Urinary bladder (tissue), 3 donors: ENCODE measurements around a stretch of chr6.

GRCh38 chr6:15101174-15101396 lies 144.8 kb upstream of the JARID2 start:
- PRO-cap = unidirectional peak, minus-strand start at chr6:15101312
- RAMPAGE, long total RNA = no peak

- PRO-cap = no peak
- RAMPAGE, long total RNA = no peak
These were observed 42.0 kb downstream of the JARID2 start for GRCh38 chr6:15287695-15288489.

DNA sequence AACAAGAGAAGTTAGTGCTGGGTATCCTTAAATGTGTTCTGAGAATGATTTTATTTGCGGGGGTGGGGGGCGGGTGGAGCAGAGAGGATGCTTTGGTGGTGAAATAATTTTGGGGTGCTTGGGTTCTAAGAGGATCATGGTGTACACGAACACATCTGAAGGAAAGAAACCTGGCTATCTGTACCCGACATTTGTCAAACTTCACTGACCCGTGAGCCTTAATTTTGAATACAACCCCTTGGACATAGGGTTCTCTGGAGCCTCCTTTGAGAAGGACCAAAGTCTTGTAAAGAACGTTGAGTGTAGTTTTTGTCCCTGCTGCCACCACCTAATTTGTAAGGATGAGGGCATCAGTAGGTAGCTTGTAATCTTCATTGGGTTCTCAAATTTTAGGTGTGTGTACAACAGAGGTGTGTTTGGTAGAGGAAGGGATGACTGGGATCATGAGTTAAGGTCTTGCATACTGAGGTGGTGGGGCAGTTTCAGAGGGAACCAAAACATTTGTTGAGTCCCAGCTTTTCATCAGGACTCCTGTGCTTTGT lies 53.1 kb downstream of the JARID2 start:
- PRO-cap = no peak
- RAMPAGE, long total RNA = no peak

- PRO-cap = no peak
- RAMPAGE, long total RNA = no peak
These were observed 58.2 kb downstream of the JARID2 start for GRCh38 chr6:15303952-15304602.

DNA sequence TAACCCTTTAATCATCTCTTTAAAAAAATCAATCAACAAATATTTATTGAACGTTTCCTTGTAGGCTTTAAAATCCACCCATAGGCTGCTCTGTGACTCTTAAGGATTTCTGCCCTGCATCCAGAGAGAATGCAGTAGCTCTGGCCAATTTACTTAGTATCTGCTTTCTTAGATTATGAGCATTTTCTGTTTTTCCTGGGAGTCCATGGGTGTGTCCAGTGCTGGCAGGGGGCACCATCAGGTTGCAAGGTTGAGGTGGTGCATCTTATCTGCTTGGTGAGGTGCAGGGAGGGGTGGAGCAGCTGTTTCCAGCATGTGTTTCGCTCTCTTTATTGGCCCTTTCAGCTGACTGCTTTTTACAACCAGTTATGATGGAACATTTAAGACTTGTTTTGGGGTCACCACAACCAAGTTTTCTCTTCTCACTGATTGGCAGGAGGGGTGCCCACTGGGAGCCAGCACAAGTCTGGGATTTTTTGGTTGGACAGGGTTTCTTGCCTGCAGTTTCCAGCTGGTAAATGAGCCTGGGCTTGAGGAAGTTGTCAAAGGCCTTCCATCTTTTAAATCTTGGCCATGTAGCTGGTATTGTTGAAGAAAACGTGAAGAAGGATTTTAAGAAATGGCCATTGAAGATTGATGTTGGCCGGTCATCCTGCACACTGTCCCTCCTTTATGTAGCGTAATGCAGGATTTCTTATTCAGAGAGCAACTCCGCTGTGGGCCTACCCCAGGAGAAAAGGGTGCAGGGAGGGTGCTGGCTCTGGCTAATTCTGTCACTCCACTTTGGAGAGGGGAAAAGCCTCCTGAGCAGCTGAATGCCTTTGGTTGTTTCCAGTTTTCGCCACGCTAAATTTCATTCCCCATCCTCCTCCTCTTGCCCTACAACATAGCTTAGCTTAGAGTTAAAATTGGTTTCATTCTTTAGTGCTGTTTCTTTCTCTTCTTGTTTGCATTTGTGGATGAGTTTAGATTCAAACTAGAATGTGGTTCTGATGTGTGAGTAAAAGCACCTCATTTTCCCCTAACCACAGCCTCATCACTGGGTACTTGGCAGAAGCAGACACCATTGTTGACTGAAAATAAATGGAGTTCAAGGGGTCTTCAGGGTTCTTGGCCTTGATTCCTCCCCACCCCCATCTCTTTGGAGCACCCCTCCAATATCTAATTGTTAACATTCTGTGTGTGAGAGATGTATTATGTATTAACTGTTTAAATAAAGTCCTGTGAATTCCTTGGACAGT lies 59.2 kb downstream of the JARID2 start:
- PRO-cap = no peak
- RAMPAGE, long total RNA = no peak

DNA sequence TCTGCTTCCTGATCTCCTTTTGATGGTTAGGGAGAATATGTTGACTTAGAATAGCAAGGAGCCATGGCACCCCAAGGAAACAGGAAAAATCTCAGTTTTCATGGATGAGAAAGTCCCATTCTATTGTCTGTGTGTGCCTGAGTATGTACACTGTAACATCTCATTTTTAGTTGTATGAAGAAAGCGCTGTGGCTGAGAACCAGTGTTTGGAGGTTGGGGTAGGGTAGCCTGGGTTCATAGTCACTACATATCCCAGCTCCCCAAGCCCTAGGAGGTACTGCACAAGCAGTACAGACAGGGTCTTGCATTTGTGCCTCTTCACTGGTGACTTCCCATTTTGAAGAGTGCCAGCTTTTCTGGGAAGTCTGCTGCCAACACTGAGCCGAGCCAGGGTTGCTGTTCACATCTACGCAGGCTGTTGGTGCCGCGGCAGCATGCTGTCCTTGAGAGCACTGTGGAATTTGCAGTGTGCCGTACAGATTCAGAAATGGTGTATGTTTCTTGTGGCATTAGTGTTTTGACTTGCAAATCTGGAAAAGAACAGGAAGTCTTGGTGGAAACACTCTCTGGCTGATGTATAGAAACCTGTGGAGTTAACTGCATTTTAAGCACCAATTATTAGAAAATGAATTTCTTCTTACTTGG lies 67.4 kb downstream of the JARID2 start:
- PRO-cap = no peak
- RAMPAGE, long total RNA = no peak

- PRO-cap = no peak
- RAMPAGE, long total RNA = no peak
These were observed 125.4 kb downstream of the JARID2 start for GRCh38 chr6:15371288-15371743.

DNA sequence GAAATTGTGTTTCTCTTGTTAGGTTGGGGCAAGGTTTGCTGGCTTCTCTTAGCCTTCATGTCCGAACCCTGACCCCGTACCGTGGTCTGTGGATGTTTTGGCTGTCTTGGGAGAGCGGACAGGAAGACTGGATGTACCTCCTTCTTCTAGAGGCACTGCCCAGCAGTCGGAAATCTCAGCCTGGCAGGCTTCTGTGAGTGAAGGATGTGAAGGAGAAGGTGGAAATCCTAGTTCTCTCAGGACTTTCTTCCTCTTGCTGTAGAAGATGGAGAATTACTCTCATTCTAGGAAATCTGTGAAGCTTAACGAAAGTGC lies 125.8 kb downstream of the JARID2 start:
- PRO-cap = no peak
- RAMPAGE, long total RNA = no peak

DNA sequence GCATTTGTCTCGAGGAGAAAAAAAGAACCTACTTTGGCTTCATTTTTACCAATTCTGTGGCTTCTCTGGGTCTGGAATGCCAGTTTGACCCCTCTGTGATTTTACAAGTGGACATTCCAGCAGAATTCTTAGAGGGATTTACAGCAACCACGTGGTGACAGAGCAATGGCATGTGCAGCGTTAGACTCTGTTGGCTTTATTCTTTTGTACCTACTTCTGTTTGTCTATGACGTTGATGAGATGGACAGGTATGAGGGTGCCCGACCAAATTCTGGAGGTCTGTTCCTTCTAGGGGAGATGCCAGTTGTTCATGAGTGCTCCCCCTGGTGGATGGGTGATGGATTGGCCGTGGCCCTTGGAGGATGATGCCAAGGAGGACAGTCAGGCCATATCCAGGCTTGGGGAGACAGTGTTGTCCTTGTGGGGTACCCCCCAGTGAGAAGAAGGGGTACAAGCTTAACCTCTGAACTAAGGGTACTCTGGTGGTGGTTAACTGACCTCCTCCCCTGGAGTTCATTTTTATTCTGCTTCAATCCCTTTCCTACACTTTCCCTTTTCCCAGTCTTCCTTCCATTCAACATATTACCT lies 198.6 kb downstream of the DTNBP1 start:
- PRO-cap = no peak
- RAMPAGE, long total RNA = no peak

DNA sequence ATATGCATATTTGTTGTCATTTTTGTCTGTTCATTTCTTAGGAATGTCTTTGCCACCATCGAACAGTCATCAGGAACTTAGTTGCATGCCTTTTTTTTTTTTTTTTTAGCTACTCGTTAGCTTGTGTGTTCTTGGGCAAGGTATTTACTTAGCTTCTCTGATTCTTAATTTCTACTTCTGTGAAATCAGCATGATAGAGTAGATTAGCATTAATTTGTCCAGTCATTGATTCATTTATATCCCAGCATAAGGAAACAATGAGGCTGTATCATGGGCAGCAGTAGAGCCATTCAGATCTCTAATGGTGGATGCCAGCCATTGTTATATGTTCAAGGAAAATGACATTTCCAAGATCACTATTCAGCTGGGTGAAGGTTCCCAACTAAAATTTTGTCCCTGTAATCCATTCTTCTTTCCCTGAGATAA lies 188.4 kb downstream of the DTNBP1 start:
- PRO-cap = no peak
- RAMPAGE, long total RNA = no peak

- PRO-cap = no peak
- RAMPAGE, long total RNA = no peak
These were observed 224.6 kb upstream of the DTNBP1 start for GRCh38 chr6:15887268-15887893.

- PRO-cap = no peak
- RAMPAGE, long total RNA = no peak
These were observed 232.4 kb upstream of the DTNBP1 start for GRCh38 chr6:15895195-15895730.

DNA sequence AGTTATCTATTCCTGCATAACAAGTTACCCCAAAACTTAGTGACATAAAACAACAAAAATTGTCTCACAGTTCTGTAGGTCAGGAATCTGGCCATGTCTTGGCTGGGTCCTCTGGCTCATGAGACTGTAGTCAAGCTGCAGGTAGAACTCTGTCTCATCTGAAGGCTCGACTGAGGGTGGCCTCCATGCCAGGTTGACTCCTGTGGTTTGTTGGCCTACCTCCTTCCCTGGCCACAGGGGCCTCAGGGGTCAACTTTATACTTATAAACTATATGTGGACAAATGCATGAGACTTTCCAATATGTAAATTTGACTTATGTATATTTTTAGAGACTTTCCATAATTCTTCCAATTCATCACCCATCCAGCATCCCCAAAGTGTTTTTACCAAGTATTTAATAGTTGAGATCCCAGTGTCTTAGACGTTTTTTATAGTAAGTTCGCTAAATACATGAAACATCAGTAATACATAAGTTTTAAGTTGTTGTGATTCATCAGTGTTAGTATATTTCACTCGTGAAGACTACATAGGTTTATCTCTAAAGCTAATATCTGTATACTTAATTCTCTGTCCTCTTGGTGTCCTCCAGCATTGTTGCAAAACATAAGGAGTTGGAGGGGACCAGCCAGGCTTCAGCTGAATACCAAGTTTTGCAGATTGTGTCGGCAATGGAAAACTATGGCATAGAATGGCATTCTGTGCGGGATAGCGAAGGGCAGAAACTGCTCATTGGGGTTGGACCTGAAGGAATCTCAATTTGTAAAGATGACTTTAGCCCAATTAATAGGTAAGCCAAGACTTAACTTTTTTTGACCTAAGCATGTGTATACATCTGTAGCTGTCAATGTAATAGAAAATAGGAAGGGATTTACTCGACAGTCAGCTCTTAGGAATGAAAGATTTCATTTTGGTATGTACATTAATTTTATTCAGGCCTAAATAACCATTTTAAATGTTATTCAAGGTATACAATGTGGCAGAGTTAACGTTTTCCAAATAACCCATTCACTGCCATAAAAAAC lies 13.9 kb downstream of the MYLIP start:
- PRO-cap = no peak
- RAMPAGE, long total RNA = no peak

DNA sequence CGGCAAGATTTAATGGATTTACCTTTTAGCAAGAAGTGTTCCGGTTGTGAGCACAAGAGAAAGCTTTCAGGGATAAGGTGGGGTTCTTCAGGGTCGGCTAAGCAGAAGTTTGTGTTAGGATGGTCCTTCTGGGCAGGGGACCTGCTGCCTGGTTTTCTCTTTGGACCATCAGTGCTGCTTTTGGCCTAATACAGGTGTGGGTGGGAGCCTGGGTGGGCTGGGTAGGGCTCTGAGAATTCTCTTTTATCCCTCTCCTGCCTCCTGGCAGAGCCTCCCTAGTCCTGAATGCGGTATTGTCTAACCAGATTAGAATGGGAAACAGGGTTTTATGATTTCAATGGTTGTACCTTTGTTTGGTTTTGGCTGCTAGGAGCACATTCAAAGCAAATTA lies 11.4 kb downstream of the GMPR start:
- PRO-cap = no peak
- RAMPAGE, long total RNA = no peak

GRCh38 chr6:16305795-16306225 lies 67.4 kb downstream of the GMPR start:
- PRO-cap = no peak
- RAMPAGE, long total RNA = no peak

DNA sequence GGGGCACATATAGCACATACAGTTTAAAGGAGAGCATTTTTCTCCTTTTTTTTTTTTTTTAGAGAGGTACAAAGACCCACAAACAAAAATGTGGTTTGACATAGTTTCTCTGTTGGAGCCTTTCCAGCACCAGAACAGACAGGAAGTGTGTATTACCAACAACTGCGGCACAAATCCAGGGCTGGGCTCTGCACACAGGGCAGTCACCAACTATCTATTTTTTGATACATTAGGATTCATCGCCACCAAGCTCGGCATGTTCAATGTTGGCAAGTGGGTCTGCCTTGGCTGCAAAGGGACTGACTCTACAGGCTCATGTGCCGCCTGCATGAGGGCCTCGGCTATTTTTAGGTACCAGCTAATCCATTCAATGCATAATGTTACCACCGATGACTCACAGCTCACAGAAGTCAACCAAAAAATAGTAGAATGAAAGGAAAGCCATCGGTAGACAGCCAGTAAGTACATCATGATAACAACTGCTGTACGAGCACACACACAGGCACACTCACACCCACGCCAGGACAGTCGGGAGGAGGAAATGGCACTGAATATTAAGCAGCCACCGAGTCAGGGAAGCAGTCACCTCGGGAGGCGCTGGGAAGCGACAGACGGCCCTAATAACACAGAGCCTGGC lies 81.5 kb downstream of the GMPR start:
- PRO-cap = bidirectional peak, plus-strand start at position 581 of the sequence, minus-strand start at position 301 of the sequence
- RAMPAGE, long total RNA = no peak

GRCh38 chr6:16416660-16417079 lies 178.3 kb downstream of the GMPR start:
- PRO-cap = no peak
- RAMPAGE, long total RNA = no peak

DNA sequence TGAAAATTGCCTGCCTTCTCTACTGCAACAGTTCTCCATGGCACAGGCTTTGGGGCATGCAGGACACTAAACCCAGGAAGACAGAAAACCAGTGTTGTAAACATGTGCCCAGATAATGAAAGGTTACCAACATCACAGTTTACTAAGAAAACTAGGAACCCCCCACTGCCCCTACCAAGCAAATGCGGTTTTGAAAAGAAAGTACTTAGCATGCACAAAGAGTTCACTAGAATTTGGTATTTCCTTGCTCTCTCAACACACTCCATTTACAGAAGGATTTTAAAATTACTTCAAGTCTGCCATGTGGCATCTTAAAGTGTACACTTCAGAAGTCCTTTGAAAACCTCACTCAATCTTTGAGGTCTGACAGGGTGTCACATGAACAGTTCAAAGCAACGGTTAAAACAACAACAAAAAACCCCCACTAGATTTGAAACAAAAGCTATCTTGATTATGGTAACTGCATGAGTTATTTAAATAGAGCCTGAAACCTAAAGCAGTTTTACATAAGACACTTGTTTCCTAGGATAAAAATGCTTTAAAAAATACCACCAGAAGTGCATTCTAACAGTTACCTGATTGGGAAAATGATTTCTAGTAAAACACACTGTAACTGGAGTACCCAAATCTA lies 245.1 kb downstream of the GMPR start:
- PRO-cap = no peak
- RAMPAGE, long total RNA = no peak

DNA sequence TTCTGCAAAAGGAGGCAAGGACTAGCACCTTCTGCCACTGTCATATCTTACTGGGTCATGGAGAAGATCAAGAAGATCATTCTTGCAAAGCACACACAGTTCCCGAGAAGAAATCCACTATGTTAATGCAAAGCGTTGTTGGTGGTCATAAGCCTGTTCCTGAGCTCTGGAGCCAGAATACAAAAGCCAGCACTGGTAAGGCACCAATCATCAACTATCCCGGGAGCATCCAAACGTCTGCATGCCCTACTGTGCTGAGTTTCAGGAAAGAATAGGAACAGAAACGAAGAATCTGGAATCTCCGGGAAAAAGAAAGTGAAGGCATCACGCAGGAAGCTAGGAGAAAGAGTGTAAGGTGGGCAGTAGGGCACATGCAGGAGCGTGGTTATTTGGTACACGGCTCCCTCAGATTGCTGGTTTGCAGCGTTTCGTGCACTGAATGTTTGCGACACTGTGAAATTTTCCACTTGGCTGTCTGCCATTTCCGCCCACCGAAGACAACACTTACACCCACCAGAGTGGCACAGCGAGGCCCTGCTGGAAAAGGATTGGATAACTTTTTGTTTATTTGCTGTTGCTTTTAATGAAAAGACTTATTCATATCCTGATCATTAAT lies 248.1 kb downstream of the GMPR start:
- PRO-cap = no peak
- RAMPAGE, long total RNA = no peak

DNA sequence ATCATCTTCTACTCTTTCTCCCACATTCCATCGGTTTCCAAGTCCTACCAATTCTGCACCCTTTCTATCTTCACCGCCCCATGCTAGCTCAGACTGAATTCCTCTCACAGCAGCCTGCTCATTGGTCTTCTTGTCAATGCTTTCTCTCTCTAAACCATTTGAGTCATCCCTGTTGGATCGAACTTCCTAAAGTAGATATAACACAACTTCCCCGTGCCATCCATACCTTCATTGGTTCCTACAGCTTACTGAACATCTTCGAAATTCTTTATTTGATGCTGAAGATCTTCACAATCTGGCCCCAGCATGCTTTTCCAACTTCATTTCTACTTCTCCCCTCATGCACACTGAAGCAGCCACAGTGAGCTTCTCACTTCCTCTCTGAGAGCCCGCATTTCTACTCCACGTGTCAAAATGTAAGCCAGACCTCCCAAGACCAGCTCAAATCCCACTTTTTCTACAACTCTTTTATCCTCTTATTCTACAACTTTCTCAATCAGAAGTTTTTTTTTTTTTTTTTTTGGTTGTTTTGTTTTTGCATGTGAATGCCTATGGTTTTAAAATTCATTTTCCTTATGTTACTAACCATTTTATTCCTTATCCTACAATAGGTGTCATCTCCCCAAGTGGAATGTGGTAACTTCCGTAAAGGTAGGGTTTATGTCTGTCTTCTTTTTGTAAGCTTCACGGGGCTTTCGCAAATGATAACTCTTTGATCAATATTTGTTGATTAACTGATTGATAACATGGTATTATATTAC lies 254.7 kb downstream of the GMPR start:
- PRO-cap = no peak
- RAMPAGE, long total RNA = no peak